Measurements from ENCODE around the genes NDUFB3 and FZD7.

GRCh38 chr2:200861993-200862413 lies 2.5 kb downstream of the CLK1 start:
- PRO-cap: no peak

DNA sequence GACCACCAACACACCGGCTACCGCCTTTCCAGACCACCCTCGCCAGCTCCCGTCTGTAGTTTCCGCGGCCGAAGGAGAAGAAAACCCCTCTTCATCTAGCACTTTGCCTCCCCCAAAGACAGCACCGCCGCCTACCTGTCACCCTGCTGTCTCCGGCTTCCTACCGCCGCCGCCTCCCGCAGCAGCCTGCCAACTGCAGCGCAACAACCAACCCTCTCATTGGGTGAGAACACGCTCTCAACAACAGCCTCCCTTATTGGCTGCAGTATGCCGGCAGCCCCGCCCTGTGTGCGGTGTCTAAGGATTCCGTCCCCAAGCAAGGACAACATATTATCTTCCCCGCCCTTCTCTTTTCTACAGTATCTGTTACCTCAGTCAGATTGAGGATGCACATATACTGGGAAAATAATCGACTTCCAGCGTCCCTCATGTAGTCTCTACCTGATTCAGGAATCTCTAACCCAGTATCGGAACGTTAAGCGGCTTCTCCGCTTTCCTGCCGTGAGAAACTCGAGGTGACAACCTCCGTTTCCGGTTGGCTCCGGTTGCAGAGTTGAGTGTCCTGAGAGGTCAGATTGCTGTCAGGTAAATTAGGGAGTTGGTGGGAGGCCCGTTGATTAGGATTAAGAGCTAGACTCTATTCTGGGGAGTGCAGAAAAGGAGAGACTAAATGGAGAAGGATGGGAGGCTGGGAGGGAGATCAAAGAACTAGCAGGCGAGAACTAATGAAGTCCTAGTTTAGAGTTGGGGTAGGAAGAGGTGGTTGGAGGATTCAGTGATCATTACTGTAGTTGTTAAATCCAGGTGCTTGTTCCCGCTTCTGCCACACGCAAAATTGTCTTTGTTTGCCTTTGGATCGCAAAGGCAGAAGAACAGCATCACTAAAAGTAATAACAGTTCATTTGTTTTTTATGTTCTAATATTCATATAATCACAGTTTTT lies at the start of gene NDUFB3:
Gene NDUFB3 (plus strand): TSS at position 527 of the 942 bp plus-strand sequence.
- PRO-cap: bidirectional peak, plus-strand start at position 528 of the sequence, minus-strand start at position 188 of the sequence; unidirectional peak, plus-strand start at position 593 of the sequence

DNA sequence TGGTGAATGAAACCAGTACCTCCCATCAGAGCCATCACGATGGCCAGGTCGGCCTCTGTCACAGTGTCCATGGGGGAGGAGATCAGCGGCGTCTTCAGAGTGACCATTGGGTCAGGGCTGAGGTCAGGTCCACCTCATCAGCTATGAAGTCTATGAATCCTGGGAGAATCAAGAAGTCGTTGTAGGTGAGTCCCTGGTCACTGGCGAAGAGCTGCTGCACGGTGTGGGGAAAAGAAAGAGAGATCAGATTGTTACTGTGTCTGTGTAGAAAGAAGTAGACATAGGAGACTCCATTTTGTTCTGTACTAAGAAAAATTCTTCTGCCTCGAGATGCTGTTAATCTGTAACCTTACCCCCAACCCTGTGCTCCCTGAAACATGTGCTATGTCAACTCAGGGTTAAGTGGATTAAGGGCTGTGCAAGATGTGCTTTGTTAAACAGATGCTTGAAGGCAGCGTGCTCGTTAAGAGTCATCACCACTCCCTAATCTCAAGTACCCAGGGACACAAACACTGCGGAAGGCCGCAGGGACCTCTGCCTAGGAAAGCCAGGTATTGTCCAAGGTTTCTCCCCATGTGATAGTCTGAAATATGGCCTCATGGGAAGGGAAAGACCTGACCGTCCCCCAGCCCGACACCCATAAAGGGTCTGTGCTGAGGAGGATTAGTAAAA lies 23.0 kb downstream of the CFLAR start:
- PRO-cap: no peak

GRCh38 chr2:201156538-201156948 lies 26.4 kb upstream of the CASP10 start:
- PRO-cap: no peak

- PRO-cap: no peak
Observed at GRCh38 chr2:201160312-201160938, 22.5 kb upstream of the CASP10 start.

- PRO-cap: no peak
Observed at GRCh38 chr2:201174515-201175169, 8.3 kb upstream of the CASP10 start.

DNA sequence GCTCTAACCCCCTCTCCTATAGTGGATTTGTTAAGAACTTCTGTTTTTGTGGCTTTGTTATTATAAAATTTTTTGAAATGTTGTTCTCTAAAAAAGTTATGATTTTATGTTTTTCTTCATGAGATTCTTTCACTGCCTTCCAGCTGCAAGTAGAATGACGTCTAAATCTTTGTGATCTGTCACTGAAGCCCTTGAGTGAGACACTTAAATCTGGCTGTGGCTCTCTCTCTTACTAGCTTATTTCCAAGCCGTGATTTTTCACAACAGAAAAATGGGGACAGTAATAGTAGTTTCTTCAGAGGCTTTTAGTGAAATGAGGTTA lies 1.6 kb downstream of the CASP8 start:
- PRO-cap: no peak

- PRO-cap: no peak
Observed at GRCh38 chr2:201378855-201379831, 22.0 kb upstream of the FLACC1 start.

- PRO-cap: no peak
Observed at GRCh38 chr2:201413965-201414476, 37.2 kb downstream of the TRAK2 start.

- PRO-cap: no peak
Observed at GRCh38 chr2:201452374-201452751, 823 bp downstream of the STRADB start.

- PRO-cap: no peak
Observed at GRCh38 chr2:201454497-201455004, 3.0 kb downstream of the STRADB start.

DNA sequence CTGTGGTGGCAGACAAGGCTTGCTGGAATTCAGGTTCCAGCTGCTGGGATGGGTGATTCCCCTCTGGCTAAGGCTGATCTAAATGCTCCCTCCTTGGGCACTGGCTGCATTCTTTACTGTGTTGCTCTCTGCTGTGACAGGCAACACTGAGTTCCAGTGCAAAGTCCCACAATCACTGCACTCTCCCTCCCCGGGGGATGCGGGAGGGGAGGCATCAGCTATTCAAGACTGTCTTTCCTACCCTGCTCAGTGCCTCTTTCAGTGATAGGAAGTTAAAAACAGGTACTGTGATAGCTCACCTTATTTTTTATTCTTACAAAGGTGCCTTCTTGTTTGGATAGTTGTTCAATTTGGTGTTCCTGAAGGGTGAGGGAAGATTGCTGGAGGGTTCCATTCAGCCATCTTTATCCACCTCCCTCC lies 14.2 kb downstream of the STRADB start:
- PRO-cap: no peak

DNA sequence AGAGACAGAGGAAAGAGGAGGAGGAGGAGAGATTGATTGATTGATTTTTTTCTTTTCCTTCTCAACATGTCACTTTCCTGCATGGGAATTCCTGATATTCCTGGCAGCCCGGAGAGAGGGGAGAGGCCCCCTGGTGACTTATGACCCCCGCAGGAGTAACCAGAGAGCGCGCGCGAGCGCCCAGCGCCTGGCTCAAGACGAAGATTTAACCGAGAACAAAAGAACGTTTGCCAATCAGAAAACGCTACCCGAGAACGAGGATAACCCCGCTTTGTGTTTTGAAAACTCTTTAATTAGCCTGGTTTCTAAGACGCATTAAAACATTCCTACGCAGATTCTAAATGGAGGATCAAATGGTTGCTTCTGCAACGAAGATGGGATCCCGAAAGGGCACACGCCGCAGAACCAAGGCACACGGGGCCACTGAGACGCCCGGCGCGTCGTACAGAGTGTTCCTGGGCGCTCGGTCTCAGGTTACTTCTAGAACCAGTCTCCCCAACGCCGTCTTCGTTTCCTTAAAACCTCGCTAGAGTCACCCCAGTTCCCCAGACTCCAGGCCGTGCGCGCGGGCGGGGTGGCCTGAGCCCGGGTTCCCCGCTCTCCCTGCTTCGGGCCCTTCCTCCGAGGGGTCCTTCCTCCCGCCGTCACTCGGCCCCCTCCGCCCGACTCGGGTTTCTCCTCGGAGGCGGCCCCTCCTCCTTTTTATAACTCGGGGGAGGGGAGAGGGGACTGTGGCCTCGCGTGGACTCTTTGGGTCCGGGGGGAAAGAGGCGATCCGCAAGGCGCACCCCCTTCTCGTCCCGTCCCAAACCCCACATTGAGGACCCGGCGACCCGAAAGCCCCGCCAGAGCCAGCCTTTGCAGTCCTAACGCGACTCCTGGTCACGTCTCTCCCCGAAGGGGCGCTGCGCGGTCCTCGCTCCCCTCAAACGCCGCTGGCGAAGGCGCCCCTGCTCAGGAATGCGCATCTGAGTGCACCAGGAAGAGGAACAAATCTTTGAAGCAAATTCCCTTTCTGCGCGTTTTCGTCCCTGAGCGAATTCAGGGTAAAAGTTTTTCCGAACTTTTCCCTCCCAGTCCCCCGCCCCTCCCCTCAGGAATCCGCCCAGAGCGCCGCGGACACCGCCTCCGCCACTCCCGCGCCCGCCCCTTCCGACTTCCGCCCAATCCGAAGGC lies 770 bp upstream of the FZD7 start:
- PRO-cap: bidirectional peak, plus-strand start at position 548 of the sequence, minus-strand start at position 548 of the sequence; bidirectional peak, plus-strand start at position 753 of the sequence, minus-strand start at position 675 of the sequence; bidirectional peak, plus-strand start outside the sequence, minus-strand start at position 1,030 of the sequence

DNA sequence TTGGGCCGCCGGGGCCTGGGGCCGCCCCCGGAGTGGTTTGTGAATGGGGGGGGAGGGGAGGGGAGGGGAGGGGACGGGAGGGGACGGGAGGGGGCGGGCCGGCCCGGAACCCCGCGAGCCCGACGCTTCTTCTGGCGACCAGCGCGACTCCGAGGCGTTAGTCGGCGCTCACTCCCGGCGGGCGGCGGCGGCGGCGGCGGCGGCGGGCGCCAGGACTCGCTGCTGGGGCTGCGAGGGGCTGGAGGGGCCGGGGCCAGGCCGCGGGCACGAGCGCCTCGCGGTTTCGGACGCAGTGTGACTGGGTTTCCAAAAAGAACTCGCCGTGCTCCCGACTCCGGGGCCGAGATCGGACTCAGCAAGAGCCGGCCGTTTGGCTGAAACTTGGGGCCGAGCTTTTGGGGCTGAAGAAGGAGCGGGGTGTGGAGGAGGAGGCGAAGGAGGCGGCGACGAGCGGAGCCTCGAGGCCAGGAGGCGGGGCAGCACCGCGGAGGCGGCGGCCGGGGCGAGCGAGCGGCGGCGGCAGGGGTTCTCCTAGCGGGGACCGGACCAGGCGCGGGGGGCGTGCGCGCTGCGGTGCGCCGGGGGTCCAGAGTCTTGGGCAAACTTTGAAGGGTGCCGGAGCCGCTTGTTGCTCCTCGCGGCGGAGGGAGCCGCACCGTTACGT lies at the start of gene FZD7:
Gene FZD7 (plus strand): TSS at position 157 of the 664 bp plus-strand sequence.
- PRO-cap: bidirectional peak, plus-strand start at position 172 of the sequence, minus-strand start outside the sequence; bidirectional peak, plus-strand start at position 482 of the sequence, minus-strand start at position 397 of the sequence

GRCh38 chr2:202034363-202035476 lies 1.1 kb downstream of the FZD7 start:
- PRO-cap: no peak

DNA sequence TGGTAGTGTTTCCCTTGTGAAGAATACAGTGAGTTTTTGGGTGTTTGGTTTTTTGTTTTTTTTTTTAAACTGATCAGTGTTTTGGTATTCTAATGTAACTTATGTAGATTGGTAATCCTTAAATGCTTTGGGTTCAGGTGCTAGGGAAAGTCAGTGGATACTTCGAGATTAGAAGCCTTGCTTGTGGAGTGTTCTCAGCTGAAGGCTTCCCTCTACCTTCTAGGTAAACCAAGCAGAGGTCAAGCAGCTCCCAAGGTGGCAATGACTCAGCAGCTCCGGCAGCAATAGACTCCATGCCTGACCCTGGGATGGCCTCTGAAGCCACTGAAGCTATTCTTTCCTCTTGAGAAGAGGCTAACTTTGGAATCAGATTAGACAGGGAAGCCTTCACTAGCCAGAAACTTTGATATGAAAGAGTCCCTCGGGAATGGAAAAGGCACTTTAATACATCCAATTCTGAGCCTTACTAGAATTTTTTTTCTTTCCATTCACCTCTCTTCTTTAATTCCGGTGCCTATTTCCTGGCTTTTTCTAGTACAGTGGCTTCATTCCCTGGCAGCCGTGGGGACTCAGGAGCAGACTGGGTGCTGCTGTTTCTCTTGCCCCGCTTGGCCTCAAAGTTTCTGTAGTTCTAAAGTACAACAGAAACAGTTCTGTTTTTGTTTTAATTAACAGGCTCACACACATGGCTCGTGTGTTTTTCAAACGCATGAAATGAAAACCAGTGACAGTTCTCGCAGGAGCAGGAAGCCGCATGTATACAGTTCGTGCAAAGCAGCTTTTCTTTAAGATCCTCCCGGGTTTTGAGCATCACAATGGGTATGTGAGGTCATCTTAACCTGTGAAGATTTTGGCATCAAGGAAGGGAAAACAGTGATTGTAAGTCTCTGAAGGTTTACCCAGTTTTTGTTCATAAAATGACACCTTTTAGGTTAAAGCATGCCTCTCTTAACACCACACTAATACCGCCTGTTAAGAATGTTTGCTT lies 5.5 kb downstream of the FZD7 start:
- PRO-cap: no peak

- PRO-cap: no peak
Observed at GRCh38 chr2:202135693-202135945, 62.6 kb downstream of the KIAA2012 start.

- PRO-cap: no peak
Observed at GRCh38 chr2:202280651-202281264, 15.2 kb downstream of the NOP58 start.

DNA sequence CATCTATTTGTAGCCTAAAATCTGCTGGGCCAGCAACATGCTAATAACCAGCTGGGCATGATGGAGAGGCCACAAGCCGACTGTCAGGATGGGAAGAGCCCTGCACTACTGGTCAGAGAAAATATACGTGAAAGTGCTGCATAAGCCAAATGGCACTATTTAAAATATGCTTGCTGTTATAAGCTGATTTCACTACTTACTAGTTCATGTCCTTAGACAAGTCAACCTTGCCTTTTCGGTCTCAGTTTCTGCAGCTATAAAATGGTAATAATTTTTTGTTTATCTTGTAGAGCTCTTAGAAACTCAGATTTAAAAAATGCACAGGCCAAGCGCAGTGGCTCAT lies 46.5 kb downstream of the NOP58 start:
- PRO-cap: unidirectional peak, plus-strand start at position 78 of the sequence

DNA sequence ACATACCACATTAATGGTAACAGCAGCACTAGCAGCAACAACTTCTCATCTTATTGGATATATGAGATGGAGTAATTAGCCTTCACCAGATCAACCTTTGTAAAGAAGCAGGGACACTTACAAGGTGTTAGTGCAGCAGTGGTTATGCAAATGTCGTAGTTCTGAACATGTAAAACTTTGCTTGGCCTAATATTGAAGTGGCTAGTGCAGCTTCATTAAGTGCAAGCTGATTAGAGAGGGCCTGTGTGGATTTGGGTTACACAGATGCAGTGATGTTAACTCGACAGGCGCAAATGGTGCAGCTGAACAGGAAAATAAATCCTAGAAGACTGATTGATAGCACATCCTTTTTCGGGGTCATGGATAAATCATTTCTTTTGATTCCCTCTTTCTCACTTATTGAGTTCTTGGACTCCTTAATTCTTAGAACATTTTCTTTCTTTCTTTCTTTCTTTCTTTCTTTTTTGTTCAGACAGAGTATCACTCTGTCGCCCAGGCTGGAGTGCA lies 3.3 kb downstream of the BMPR2 start:
- PRO-cap: no peak